Thyroid gland (tissue), 7 donors: Measurements from ENCODE around the gene ALDH18A1.

GRCh38 chr10:95229280-95230497, 35.7 kb downstream of the ACSM6 start:
- PRO-cap, 2 experiments = no peak in any of the 2 experiments
- RAMPAGE, long total RNA, 5 experiments = no peak in any of the 5 experiments

GRCh38 chr10:95263740-95264770, 26.7 kb downstream of the PDLIM1 start:
- PRO-cap, 2 experiments = no peak in any of the 2 experiments
- RAMPAGE, long total RNA, 5 experiments = no peak in any of the 5 experiments

- PRO-cap, 2 experiments = no peak in any of the 2 experiments
- RAMPAGE, long total RNA, 5 experiments = no peak in any of the 5 experiments
Observed at GRCh38 chr10:95286606-95287230, 4.1 kb downstream of the PDLIM1 start.

GRCh38 chr10:95327325-95327878, 36.6 kb upstream of the PDLIM1 start:
- PRO-cap, 2 experiments = peak in 1 of 2 experiments; most common minus-strand start chr10:95327527 (in 1)
- RAMPAGE, long total RNA, 5 experiments = no peak in any of the 5 experiments

DNA sequence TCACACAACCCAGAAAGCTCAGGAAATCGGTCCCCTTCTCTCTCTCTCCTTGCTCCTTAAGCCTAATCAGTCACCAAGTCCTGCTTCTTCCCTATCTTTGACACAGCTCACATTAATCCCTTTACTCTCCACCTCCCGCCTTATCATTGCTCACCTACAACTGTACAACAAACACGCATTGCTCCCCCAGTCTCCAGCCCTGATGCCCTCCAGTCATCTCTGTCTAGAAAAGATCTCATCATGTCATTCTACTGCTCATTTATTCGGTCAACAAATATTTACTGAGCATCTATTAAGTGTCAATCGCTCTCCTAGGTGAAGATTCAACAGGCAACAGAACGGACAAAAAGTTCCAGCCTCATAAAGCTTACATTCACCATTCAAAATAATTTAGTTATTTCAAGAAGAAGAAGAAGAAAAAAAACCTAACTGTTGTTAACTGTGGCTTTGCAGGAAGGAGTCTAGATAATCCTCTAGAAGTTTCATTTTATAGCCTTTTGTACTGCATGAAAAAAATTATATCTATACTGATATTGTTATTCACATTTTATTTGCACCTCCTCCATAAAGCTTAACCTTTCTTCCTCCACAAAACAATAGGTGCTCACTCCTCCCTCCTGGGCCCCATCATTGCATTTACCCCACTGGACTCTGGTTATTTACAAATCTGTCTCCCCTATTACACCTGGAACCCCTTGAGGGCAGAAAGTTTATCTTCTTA, 71.9 kb upstream of the PDLIM1 start:
- PRO-cap, 2 experiments = no peak in any of the 2 experiments
- RAMPAGE, long total RNA, 5 experiments = no peak in any of the 5 experiments

DNA sequence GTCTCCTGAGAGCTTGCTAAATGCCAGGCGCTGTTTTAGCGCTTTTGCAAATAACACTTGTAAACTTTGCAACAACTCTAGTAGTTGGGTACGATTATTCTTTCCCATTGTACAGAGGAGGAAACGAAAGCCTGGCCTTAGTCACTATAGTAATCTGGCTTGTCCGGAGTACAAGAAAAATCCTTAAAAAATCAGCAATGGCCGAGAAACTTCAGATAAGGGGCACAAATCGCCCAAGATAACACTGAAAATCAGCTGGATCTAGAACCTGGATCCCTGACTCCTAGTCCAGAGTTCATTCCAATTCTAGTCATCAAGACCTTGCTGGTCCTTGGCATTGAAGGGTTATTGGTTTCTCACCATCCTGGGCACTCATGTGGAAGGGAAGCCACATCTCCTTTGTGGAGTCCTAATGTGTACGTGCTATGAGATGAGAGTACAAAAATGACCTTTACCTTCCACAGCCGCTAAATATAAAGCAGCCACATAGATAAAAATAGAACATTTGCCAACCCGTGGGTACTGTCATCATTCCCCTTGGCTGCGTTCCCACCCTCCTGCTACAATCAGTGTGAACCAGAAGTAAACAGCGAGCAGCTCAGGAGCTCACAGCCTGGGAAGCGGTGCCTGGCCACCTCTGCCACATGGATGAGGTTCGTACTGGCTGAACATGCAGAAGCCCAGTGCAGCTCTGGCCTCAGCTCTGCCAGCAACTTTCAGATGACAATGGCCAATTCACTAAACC, 115.9 kb upstream of the PDLIM1 start:
- PRO-cap, 2 experiments = no peak in any of the 2 experiments
- RAMPAGE, long total RNA, 5 experiments = no peak in any of the 5 experiments

DNA sequence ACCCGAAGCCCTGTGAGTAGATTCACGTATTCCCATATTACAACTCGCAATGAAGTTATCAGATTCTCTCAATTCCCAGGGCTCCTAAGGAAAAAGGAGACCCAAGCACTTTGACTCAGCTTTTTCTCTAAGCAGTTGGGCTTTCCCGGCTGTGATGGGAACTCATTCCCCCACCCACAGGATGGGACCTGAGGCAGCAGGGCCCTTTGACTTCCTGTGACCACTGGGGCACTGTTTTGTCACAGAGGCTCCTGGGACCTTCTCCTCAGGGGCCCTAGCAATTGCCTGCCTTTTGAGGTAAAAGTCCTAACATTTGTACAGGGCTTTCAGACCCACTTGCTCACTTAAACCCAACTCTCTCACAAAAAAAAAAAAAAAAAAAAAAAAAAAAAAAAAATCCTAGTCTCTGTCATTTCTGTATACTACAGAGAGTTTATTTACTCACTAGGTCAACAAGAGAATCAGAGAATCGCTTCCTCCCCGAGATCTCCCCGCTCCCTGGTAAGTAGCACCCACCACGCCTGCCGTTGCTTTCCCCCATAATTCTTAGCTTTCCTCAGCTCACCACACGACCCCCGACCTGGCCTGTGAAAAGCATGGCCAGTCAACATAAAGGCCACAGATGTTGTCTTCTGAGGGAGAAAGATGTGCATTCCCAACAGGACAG, 122.9 kb upstream of the PDLIM1 start:
- PRO-cap, 2 experiments = peak in 1 of 2 experiments; most common plus-strand start position 329 of the sequence (in 1)
- RAMPAGE, long total RNA, 5 experiments = no peak in any of the 5 experiments

GRCh38 chr10:95415542-95416347, 124.9 kb upstream of the PDLIM1 start:
- PRO-cap, 2 experiments = no peak in any of the 2 experiments
- RAMPAGE, long total RNA, 5 experiments = no peak in any of the 5 experiments

DNA sequence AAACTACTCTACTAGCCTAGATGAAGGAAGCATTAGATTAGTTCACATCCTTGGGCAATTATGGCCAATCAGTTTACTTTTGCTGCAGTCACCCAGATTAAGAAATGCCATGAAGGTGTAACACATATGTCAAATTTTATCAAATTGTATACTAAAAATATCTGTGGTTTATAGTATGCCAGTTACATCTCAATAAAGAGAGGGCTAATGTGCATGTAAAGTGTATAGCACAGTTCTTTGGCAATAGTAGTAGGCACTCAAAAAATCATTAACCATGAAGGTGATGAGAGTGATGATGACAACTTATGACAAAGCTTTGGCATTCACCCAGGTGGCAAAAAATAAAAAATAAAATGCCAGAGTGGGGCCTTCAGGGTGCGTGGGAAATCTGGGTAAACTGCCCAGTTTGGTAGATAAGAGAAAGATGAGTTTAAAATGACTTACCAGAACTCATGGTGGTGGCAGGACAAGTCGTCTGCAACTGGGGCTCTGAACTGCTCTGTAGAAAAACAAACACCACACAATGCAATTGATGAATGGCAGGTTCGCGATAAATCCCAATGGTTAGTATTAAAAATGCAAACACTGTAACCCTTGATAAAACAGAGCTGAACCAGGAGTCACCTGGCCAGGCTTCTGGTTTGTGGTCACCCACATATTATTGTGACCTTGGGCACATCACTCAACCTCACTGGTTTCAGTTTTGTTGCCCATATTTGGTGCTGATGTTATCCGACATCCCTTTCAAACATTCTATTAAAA, 120.3 kb downstream of the SORBS1 start:
- PRO-cap, 2 experiments = no peak in any of the 2 experiments
- RAMPAGE, long total RNA, 5 experiments = no peak in any of the 5 experiments

DNA sequence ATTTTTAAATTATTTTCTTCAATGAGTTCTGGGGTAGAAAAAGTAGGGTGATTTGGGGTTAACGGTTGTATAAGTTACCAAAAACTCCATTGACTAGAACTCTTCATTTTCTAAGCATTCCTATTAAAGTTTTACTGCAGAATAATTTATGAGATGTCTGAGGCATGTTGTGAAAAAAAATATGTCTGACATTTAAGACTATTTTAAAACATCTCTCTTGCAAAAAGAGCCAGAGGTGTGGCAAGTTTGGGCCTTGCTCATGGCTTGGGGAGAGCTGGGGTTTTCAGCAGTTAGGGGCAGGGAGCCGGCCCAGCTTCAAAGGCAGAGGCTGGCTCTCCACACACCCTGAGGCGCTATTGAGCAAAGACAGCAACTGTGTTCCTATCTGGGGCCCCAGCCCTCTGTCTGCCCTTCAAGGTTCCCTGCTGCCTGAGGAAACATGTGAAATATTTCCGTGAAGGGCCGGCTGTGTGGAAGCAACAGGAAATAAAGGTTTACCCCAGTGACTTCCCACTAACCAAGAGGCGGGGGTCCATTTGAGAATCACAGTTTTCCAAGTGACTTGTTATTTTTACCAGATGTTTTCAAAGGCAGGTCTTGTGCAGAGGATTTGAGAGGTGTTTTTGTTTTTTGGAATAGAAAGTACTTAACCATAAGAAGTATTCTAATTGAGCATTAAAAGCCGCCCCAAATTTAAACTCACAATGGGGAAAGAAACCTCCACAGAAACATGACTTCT, 94.0 kb downstream of the SORBS1 start:
- PRO-cap, 2 experiments = no peak in any of the 2 experiments
- RAMPAGE, long total RNA, 5 experiments = no peak in any of the 5 experiments

DNA sequence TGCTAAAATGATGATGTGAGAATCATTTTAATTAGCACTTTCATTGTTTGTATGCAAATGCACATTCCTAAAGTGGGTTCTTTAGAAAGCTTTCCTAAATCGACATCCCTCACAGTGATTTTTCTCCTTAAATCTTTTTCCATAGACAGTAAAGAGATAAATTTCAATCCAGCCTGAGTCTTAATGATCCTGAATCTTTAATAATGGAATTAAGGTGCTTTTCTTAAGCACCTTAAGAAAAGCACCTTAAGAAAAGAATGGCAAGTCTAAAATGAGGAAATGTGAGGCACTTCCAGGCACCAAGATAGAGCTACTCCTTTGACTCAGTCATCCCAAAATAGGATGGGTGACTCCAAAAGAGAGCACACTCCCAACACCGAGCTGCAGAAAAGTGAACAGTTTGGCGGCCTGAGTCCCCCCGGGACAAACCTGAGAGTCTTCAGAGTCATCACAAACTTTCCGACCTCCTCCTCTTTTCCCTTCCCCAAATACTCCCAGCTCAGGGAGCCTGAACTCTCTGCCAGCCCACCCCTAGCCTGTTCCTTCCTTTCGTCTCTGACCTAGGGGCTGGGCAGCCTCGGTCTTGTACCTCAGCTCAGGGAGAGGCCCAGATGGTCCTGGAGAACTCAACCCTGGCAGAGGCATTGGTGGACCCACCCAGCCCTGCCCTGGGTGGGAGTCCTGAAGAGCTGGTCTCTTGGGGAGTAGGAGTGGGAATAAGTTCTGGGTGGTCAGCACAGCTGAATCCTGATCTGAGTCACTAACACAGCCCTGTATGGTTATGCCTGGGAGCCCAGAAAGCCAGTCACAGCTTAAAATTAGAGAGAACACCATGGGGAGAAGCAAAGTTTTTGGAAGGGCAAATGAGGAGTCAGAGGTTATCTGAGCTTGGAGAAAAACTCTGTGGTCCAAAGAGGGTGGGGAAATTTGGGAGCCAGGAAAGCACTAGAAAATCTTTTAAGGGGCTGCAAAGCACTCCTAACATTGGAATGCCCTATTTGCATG, 84.2 kb downstream of the SORBS1 start:
- PRO-cap, 2 experiments = peak in 1 of 2 experiments; most common plus-strand start position 948 of the sequence (in 1); most common minus-strand start position 754 of the sequence (in 1)
- RAMPAGE, long total RNA, 5 experiments = no peak in any of the 5 experiments

- PRO-cap, 2 experiments = no peak in any of the 2 experiments
- RAMPAGE, long total RNA, 5 experiments = no peak in any of the 5 experiments
Observed at GRCh38 chr10:95536676-95537257, 24.4 kb downstream of the SORBS1 start.

DNA sequence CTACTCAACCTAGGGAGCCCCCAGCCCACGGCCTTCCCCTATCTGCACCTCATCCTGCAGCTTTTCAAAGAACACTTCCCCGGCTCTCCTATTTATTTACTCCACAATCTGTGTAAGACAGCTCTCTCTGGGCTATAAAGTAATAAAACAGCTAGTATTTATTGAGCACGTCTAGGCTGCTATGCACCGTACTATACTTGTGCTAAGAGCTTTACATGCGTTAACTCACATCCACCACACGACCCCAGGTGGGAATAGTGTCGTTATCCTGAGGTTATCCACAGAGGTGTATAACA, 1.6 kb upstream of the SORBS1 start:
- PRO-cap, 2 experiments = no peak in any of the 2 experiments
- RAMPAGE, long total RNA, 5 experiments = no peak in any of the 5 experiments

GRCh38 chr10:95606521-95607150, 45.5 kb upstream of the SORBS1 start:
- PRO-cap, 2 experiments = no peak in any of the 2 experiments
- RAMPAGE, long total RNA, 5 experiments = no peak in any of the 5 experiments

DNA sequence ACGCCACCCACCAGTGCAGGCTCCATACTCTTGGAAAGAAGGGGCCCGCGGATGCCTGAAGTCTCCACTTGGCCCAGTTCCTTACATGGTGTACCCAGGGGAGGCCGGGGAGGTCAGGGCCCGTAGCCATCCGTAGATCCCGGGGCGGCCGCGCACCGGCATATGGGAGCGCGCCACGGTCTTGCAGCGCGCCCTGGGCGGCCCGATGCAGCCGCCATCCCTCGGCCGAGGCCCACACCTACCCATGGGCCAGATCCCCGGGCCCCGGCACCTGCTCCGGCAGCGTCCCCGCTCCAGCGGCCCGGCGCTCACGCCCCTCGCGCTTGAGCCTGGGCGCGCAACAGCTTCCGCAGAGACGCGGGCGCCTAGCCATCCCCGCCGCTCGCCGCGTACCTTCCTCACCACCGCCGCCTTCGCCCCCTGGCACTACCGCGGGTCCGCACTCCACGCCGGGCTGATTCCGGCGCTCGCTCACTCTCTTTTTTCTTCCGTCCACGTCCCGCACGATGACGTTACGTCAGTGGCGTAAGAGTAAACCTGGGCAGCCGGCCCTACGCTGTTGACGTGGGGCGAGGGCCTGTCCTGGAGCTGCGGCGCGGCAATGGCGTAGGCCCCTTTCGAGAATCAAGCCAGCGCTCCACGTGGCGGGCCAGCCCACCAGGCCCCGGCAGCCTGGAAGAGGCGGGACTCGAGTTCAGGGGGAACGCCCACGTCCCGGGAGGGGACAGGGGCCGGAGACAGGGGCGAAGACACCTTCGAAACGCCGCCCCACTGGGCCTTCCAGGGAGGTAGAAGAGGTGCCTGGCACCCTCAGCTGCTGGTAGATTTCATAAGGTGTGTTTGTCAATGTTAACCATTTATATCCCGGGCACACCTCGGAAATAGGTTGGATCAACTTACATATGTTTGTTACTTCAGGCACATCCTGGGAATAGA, at the start of gene ALDH18A1:
ALDH18A1 (minus strand) TSS at position 508 of the 936 bp plus-strand sequence.
- PRO-cap, 2 experiments = peak in 2 of 2 experiments; most common plus-strand start position 703 of the sequence (in 1); most common minus-strand start position 456 of the sequence (in 2)
- RAMPAGE, long total RNA, 5 experiments = start-site peak on the minus strand in 2 of 5 experiments, centred at positions 285 to 617 of the sequence, 32 to 356 reads per replicate

DNA sequence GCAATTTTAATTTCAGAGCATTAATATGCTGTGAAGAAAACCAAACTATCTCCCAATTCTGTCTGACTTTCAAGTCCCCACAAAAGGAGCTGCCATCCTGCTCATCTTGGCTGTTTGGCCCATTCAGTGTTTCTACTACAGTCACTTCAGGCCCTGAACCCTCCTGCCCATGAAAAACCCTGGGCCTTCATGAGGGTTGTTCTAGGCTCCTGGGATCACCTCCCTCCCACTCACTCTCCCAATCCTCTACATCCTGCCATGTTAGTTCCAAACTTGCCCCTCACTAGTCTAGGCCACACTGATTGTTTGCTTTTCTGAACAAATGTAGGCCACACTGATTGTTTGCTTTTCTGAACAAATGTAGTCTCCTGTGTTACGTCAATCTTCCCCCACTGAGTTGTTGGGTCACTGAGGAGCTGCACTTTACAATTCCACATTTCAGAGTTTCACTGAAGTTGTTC, 5.2 kb upstream of the ALDH18A1 start:
- PRO-cap, 2 experiments = no peak in any of the 2 experiments
- RAMPAGE, long total RNA, 5 experiments = no peak in any of the 5 experiments

GRCh38 chr10:95756260-95757243, 589 bp downstream of the ENTPD1 start:
- PRO-cap, 2 experiments = peak in 1 of 2 experiments; most common plus-strand start chr10:95756564 (in 1); most common minus-strand start chr10:95756392 (in 1)
- RAMPAGE, long total RNA, 5 experiments = no peak in any of the 5 experiments

- PRO-cap, 2 experiments = no peak in any of the 2 experiments
- RAMPAGE, long total RNA, 5 experiments = no peak in any of the 5 experiments
Observed at GRCh38 chr10:95785785-95786537, 30.0 kb downstream of the ENTPD1 start.

DNA sequence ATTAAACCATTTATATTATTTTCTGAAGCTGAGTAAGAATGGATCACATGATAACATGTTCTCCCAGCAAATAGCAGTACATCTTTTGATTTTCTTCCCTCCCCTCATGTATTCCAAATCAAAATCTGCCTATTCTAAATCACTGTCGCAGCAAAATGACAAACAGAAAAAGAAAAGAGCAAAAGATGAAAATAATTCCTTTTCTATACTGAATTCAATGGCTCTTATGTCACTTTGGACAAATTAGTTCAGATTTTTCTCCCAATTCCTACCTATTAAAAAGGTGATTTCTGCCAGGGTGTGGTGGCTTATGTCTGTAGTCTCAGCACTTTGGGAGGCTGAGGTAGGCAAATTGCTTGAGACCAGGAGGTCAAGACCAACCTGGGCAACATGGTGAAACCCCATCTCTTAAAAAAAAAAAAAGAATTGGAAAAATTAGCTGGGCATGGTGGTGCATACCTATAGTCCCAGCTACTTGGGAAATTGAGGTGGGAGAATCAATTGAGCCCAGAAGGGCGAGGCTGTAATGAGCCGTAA, 10.3 kb downstream of the ZNF518A start:
- PRO-cap, 2 experiments = no peak in any of the 2 experiments
- RAMPAGE, long total RNA, 5 experiments = no peak in any of the 5 experiments

DNA sequence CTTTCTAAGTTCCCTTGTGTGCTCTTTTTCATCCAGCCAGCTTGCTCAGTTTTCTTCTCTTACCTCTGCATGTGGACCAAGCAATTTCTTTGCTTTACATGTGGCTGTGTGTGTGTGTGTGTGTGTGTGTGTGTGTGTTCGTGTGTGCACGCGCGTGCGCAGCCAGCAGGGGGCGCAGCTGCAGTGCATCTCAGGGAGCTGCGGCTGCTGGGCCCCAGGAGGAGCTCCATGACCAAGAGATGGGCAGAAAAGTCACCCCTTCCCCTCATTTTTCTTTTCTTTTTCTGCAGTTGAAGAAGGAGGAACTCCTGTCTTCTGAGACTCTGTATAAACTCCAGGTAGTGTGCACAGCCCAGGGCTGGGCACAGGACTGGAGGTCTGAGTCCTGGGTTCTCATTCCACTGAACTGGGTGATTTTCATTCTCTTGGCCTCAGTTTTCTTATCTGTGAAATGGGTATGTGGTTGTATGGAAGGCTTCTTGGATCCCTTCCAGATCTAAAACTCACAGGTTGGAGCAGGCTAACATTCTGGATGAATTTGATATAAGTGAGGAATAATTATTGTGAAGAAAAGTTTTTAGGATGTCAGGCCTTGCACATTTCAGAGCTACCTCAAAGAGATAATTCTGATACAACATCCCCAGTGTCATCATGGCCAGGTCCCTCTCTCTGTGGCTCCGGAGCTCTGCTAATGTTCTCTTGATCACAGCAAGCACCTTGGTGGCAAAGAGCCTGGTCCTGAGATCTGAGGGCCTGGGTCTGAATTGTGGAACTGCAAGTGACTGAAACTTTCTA, 41.6 kb downstream of the BLNK start:
- PRO-cap, 2 experiments = no peak in any of the 2 experiments
- RAMPAGE, long total RNA, 5 experiments = no peak in any of the 5 experiments